Spleen (tissue), 7 donors: ENCODE measurements around a stretch of chr1.

DNA sequence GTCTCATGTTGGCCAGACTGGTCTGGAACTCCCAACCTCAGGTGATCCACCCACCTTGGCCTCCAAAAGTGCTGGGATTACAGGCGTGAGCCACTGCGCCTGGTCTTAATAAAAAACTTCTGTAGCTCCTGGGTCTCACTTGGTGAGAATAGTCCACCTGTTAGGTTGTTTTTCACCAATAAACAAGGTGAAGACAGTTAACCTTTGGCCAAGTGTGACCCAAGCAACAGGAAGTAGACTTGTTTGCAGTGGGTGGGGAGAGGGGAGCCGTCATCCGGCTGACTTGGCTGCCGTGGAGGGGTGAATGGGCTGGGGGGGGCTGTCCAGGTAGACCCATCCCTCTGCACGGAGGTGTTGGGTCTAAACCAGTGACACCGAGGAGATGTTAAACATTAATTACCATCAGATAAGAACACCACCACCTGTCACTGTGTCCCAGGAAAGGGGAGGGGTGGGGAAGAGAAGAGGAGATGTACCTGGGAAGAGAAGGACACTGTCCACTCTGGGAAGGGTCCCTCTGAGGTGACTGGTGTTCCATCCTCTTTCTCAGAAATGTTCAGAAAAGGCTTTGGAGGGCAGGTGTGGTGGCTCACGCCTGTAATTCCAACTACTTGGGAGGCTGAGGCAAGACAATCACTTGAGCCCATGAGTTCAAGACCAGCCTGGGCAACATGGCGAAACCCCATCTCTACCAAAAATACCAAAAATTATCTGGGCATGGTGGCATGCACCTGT lies 6.5 kb upstream of the MYOM3 start:
- PRO-cap, 4 experiments = no peak in any of the 4 experiments
- RAMPAGE, long total RNA, 4 experiments = no peak in any of the 4 experiments

GRCh38 chr1:24161097-24161697 lies 18.3 kb upstream of the IL22RA1 start:
- PRO-cap, 4 experiments = no peak in any of the 4 experiments
- RAMPAGE, long total RNA, 4 experiments = no peak in any of the 4 experiments

DNA sequence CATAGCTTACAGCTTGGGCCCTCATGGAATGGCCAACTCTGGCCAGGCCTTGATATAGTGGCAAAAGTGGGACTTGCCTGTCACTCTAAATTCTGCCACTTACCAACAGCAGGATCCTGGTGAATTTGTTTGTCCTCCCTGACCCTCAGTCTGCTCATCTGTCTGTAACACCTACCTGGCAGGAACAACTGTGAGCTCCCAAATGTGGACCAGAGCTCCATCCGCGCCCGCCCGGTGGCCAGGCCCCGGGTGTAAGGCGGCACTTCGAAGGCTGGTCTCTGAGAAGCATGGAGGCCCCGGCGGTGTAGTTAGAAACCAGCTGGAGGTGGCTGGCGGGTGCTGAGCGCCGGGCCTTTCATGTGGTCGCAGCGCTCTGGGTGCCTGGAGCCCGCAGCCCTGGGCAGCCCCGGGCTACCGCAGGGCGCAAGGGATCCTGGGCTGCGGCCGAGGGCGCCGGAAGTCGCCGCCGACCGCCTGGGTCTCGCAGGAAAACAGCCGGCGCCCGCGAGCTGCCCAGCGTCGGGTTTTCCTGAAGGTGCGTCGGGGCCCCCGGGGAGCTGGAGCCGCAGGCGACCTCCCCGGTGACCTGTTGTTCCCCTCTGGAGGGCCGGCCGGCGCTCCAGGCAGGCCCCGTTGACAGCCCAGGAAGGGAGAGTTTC lies 2.5 kb downstream of the GRHL3 start:
- PRO-cap, 4 experiments = peak in 3 of 4 experiments; most common plus-strand start position 466 of the sequence (in 2); most common minus-strand start position 359 of the sequence (in 1)
- RAMPAGE, long total RNA, 4 experiments = no peak in any of the 4 experiments

GRCh38 chr1:24655282-24656098 lies 12.4 kb downstream of the SRRM1 start:
- PRO-cap, 4 experiments = no peak in any of the 4 experiments
- RAMPAGE, long total RNA, 4 experiments = no peak in any of the 4 experiments

- PRO-cap, 4 experiments = peak in 2 of 4 experiments; most common plus-strand start chr1:24720423 (in 1); most common minus-strand start chr1:24720115 (in 1)
- RAMPAGE, long total RNA, 4 experiments = no peak in any of the 4 experiments
These were observed 25.2 kb upstream of the CLIC4 start for GRCh38 chr1:24719855-24720661.

GRCh38 chr1:24742136-24742877 lies 2.9 kb upstream of the CLIC4 start:
- PRO-cap, 4 experiments = no peak in any of the 4 experiments
- RAMPAGE, long total RNA, 4 experiments = no peak in any of the 4 experiments

GRCh38 chr1:24748523-24749101 lies 3.4 kb downstream of the CLIC4 start:
- PRO-cap, 4 experiments = peak in 4 of 4 experiments; most common plus-strand start chr1:24748614 (in 1); most common minus-strand start chr1:24748811 (in 4)
- RAMPAGE, long total RNA, 4 experiments = no peak in any of the 4 experiments

DNA sequence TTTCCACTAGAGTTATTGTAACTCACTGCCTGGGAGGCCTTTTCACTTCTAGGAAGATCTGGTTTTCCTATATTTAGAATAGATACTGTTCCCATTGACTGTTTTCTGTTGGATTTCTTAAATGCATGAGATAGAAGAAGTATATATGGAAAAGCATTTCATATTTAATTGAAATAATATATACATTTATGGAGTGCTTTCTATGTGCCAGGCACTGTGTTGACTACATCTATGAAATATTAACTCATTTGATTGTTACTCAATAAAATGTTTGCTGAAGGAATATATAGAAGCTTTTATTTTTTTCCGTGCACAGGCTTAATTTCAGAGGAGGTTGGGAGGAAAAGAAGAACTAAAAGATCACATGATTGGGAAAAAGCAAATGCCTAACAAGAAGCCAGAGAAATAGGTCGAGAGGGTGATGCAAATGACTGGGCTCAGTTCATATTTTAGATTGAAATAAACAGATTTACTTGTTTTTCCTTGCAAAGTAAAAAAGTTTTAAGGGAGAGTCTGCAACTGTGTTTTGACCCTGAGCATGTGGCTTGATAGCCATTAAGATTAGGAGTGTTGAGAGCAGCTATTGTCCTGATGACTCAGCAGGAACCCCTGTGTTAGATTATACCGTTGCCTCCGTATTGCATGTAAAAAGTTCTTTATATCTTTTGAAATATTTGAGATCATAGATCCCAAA lies 19.9 kb downstream of the CLIC4 start:
- PRO-cap, 4 experiments = no peak in any of the 4 experiments
- RAMPAGE, long total RNA, 4 experiments = no peak in any of the 4 experiments

GRCh38 chr1:24770152-24770587 lies 24.9 kb downstream of the CLIC4 start:
- PRO-cap, 4 experiments = peak in 1 of 4 experiments; most common plus-strand start chr1:24770449 (in 1); most common minus-strand start chr1:24770295 (in 1)
- RAMPAGE, long total RNA, 4 experiments = no peak in any of the 4 experiments

DNA sequence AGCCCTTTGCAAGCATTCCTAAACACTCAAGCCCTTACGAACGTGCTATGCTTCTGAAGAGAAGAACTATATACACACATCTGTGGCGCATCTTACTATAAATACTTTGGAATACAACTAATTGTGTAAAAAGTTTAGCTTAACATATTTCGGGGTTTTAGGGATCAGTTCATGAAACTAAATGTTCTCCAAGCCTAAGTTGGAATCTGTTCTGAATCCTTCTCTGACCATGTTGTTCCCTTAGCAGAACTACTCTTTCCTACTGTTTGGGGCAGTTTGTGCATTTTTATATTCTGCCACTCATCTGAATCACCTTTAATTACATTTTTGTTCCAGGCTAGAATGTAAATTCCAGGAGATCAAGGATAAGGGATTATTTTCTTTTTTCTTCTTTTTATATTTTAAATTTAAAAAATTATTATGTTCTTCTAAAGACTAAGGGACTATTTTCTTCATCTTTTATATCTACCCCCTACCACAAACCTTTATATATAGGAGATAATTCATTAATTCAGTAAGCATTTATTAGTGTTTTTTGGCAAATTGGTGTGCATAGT lies 25.9 kb downstream of the CLIC4 start:
- PRO-cap, 4 experiments = no peak in any of the 4 experiments
- RAMPAGE, long total RNA, 4 experiments = no peak in any of the 4 experiments

- PRO-cap, 4 experiments = no peak in any of the 4 experiments
- RAMPAGE, long total RNA, 4 experiments = no peak in any of the 4 experiments
These were observed 23.6 kb downstream of the RUNX3 start for GRCh38 chr1:24906440-24906840.

DNA sequence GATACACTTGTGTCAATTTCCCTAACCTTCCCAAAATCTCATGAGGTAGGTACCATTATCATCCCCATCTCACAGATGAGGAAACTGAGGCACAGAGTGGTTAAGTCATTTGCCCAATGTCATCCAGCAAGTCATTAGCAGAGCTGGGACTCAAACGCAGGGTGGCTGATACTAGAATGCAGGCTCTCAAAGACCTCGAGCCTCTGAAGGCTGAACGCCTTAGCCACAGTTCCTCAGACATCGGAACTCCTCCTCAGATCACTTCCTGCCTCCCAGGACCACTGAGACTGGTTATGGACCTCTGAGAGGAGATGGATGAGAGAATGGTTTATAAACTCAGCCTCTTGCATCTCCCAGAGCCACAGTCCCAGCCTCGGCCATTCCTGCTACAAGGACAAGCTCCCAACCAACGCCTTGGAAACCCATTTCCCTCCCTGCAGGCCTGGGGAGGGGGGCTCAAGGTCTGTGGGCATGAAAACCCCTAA lies 4.6 kb downstream of the RUNX3 start:
- PRO-cap, 4 experiments = no peak in any of the 4 experiments
- RAMPAGE, long total RNA, 4 experiments = no peak in any of the 4 experiments

GRCh38 chr1:25095701-25096137 lies 136.6 kb downstream of the SYF2 start:
- PRO-cap, 4 experiments = peak in 1 of 4 experiments; most common plus-strand start chr1:25095883 (in 1)
- RAMPAGE, long total RNA, 4 experiments = no peak in any of the 4 experiments

DNA sequence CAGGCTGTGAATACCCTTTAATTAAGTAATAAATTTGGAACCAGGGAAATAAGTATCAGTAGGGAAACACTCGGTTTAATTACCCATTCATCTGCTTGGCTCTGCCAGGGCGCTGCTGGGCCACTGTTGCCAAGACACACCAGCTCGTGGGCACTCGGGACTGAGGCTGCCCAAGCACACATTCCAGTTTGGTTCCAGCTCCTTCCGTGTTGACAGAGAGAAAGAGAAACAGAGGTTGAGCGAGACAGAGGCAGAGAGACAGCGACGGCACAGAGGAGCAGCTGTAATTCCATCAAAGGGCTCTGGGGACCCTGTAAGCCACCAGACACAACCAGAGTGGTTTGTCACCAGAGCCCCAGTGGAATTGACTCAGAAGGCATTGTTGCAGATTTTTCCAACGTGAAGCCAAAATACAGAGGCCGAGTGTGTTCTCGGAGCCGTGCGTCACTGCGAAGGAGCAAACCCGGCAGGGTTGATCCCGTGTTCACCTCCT lies 33.6 kb downstream of the SYF2 start:
- PRO-cap, 4 experiments = no peak in any of the 4 experiments
- RAMPAGE, long total RNA, 4 experiments = no peak in any of the 4 experiments

- PRO-cap, 4 experiments = peak in 4 of 4 experiments; most common plus-strand start chr1:25233381 (in 1); most common minus-strand start chr1:25233229 (in 4)
- RAMPAGE, long total RNA, 4 experiments = start-site peak on the plus strand in 1 of 4 experiments, at chr1:25232886-25232997 at its widest, 8 reads per replicate
These were observed 772 bp upstream of the SYF2 start for GRCh38 chr1:25232773-25233774.

DNA sequence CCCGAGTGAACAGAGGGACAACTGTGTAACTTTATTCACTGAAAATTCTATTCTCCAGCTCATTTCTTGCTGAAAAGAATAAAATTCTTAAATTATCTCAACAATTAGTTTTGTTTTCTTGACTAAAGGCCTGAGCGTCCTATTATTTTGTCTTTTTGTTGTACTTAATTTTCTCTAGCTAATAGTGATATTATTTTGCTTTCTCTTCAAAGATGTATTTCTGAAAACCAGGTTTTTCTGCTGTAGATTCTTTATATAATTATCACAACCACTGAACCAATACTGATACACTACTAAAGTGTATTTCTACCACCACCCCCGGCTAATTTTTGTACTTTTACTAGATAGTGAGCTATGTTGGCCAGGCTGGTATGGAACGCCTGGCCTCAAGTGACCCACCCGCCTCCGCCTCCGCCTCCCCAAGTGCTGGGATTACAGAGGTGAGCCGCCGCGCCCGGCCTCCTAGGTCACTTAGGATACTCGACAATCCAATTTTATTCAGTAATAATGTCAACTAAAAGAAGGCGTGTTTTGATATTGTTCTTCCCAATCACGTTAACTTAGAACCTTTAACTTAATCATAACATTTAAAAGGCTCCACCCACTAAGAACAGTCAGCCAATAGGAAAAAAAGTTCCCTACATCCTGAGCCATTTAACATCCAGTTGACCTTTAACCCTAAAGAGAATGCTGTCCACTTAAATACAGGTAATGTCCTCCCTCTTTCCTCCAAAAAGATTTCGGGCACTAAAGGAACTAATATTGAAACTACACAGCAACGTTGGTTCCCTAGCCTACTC lies 1.5 kb downstream of the RSRP1 start:
- PRO-cap, 4 experiments = no peak in any of the 4 experiments
- RAMPAGE, long total RNA, 4 experiments = no peak in any of the 4 experiments

DNA sequence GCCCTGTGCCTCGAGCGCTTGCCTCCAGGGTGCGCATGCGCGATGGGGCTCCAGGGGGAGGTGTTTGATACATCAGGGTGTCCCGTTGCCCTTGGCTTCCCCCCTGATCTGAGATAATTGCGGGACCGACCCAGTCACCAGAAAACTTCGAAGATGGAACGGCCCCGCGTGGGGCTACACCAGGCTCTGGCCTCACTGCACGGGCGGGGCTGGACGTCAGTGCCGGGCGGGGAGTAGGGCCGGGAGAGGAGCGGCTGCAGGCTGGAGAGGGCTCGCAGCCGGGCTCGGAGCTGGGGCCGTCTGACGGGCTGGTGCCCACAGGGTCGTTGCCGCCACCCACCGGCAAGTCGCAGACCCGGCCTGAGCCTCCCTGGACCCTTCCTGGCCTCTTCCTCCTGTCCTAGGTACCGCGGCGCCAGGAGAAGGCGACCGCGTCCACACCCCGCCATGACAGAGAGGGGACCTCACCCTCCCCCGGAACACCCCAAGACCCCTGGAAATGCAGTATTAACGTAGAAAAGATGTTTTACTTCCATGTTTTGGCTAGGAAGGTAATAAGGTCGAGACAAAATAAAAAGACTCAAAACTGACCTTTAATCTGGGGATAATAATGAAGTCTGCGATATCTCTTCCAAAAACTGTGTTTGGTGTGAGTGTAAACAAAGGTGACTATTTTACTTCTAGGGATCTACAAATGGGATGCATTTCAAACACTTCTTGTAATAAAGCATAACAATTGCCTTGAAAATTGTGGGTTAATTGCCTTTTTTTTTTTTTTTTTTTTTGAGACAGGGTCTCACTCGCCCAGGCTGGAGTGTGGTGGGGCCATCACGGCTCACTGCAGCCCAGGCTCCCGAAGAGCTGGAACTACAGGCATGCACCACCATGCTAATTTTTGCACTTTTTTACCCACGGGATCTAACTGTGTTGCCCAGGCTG lies 601 bp upstream of the RSRP1 start:
- PRO-cap, 4 experiments = peak in 4 of 4 experiments; most common plus-strand start position 53 of the sequence (in 3)
- RAMPAGE, long total RNA, 4 experiments = no peak in any of the 4 experiments

GRCh38 chr1:25336618-25337489 lies 1.3 kb upstream of the TMEM50A start:
- PRO-cap, 4 experiments = no peak in any of the 4 experiments
- RAMPAGE, long total RNA, 4 experiments = no peak in any of the 4 experiments

DNA sequence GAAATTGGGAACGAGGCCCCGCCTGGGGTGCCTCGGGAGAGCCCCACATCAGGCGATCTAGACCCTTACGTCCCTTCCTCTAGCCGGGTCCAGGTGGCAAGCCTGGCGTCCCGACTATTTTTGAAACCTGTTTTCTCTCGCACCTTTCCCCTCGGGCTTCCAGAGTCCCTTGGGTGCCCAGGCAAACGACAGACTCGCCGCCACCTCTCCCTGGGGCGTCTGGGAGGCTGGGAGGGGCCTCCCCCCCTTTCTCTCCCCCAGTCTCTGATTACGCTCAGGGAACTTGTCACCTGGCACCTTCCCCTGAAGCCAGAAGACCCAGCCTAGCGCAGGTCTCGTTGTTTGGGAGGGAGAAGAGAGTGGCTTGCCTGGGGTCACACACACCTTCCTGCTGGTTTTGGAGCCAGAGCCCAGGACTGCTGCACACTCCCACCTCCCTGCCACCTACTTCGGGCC lies 974 bp downstream of the LDLRAP1 start:
- PRO-cap, 4 experiments = peak in 1 of 4 experiments; most common minus-strand start position 221 of the sequence (in 1)
- RAMPAGE, long total RNA, 4 experiments = no peak in any of the 4 experiments

DNA sequence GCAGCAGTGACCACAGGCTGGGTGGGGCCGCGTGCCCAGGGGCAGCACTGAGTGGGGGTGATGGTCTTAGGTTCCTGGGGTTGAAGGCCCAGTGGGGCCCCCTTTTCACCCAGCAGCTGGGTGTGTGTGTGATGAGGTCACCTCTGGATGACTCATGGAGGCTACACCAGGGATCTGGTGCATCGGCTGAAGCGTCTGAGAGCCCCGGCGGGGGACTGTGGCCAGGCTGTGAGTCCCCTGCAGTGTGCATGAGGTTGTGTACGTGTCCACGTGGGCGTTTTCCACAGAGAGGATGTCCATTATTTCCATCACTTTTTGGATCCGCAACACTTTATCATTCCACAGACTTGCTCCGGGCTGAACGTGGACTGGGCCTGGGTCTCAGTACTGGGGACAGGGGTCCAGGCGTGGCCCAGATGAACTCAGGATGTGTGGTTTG lies 25.6 kb downstream of the LDLRAP1 start:
- PRO-cap, 4 experiments = no peak in any of the 4 experiments
- RAMPAGE, long total RNA, 4 experiments = no peak in any of the 4 experiments